ENCODE measurements around a stretch of chr9.

DNA sequence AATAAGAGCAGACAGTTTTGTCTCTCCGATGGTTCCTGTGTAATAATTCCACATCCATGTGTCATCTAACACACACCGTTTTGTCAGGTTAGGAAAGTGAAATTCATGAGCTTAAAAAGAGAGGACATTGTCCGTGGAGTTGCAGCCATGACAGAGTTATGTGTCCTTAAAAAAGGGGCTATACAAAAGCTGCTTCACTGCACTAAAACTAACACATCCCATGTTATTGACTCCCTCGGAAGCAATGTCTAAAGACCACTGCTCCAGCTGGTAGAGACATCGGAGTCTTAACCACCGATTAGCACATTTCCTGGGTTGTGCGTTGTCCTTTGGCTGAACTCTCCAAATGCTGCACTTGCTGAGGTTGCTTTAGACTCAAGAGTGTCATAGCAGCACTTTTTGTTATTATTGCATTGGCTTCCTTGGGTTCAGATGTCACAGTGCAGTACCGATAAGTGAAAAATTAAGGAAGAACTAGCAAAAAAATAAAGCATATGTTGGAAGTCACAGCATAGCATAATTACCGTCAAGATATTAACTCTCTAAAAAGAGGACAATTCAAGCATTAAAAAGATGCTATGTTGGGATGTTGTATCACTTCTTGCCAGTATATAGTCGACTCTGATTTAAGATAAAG, 128.4 kb upstream of the C9orf72 start:
- RRBS, result no CpG with 5 or more reads among the region's 10 CpGs

DNA sequence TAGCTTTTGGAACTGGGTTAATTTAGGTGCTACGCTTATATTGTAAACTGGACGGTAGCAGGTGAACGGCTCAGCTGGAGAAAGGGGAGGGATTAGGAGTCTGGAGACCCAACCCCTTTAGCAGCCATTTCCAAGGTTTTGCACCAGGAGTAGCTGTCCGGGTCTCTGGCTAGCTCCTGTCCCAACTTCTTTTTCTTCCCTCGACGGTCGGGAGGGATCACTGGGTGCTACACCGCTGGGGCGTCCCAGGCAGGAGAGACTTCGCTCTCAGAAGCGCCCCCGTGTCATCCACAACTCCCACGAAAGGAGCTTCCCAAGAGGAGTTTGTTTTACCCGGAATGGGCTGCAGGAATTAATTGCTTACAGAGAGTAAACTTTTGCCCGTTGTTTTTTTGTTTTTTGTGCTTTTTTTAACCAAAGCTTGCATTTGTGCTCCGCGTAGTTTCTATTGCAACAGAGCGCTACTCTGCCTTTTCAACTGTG, 817 bp upstream of the LINGO2 start:
- RRBS, result no CpG with 5 or more reads among the region's 18 CpGs

DNA sequence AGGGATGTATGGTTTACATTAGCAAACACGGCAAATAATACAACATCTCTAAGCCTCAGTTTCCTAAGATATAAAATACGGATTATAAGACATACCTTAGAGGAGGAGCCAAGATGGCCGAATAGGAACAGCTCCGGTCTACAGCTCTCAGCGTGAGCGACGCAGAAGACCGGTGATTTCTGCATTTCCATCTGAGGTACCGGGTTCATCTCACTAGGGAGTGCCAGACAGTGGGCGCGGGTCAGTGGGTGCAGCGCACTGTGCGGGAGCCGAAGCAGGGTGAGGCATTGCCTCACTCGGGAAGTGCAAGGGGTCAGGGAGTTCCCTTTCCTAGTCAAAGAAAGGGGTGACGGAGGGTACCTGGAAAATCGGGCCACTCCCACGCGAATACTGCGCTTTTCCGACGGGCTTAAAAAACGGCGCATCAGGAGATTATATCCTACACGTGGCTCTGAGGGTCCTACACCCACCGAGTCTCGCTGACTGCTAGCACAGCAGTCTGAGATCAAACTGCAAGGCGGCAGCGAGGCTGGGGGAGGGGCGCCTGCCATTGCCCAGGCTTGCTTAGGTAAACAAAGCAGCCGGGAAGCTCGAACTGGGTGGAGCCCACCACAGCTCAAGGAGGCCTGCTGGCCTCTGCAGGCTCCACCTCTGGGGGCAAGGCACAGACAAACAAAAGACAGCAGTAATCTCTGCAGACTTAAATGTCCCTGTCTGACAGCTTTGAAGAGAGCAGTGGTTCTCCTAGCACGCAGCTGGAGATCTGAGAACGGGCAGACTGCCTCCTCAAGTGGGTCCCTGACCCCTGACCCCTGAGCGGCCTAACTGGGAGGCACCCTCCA, 237.1 kb upstream of the LINGO2 start:
- RRBS, result no CpG with 5 or more reads among the region's 35 CpGs

DNA sequence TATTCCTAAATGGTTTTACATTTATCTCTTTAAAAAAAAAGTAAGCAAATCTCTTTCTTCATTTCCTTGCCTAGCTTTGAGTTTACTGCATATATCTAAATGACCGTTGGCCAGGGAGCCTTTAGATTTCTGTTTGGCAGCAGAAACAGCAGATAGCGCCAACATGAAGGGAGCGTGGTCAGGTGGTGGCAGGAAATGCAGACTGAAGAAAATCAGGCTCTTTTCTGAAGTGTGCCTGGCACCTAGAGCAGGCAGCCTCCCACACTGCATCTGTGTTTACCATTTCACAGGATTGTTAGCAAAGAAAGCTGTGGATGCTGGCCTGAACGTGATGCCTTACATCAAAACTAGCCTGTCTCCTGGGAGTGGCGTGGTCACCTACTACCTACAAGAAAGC, 42.6 kb downstream of the ACO1 start:
- RRBS, result no CpG with 5 or more reads among the region's 5 CpGs

DNA sequence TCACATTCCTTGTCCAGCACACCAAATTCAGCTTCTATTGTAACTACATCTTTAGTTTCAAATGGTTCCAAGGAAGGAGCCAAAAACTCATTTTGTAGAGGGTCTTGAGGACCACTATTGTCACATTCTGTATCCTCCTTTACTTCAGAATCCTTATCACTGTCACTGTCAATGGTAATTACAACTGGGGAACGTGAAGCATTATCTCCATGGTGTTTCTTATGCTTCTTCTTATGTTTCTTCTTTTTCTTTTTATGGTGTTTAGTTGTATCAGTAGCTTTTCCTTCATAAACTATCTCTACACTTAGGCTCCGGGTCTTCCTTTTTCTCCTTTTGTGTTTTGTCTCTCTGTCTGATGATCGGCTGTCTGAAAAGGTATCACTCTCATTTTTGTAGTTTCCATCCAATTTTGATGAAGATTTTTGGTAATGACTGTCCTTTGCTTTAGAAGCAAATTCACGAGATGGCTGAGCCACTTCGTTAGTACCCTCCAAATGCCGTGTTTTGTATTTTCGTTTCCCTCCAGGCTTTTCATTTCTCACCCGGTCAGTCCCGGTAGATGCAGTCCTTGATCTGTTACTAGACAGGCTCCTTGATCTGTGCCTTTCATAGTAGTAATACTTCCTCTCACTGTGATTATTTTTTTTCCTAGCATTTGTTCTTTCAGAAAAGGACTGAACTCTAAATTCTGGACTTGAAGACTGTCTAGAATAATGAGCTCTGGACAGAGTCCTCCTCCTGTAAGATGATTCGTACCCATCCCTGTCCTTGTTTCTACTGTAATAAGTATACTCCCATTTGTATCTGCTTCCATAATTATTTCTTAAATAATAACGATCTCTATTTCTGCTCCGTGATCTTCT, 10.3 kb upstream of the SMIM27 start:
- RRBS, result no CpG with 5 or more reads among the region's 12 CpGs

- RRBS, result no CpG with 5 or more reads among the region's 5 CpGs
Observed at GRCh38 chr9:33071587-33071968, 4.9 kb downstream of the SMU1 start.

DNA sequence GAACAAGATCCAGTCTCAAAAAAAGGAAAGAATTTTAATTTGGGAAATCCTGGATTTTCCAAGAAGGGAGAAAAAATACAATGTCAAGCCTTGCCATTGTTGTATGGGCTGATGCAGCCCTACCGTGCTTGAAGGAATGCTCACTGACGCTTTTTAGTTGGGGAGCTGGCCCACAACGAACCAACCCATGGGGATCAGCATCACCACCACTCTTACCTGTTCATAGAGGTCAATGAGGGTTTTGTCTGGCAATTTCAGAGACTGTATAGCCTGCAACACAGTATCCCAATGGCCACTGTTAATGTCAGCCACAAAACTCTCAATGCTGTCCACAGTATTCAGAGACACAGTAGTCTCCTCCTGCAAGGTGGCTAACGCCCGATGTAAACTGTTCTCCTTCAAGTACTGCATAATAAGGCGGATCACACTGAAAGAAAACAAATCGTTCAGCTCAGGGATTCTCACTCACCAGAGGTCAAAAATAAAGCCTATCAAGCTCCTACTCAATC, 3.0 kb downstream of the SMU1 start:
- RRBS, result no CpG with 5 or more reads among the region's 7 CpGs

DNA sequence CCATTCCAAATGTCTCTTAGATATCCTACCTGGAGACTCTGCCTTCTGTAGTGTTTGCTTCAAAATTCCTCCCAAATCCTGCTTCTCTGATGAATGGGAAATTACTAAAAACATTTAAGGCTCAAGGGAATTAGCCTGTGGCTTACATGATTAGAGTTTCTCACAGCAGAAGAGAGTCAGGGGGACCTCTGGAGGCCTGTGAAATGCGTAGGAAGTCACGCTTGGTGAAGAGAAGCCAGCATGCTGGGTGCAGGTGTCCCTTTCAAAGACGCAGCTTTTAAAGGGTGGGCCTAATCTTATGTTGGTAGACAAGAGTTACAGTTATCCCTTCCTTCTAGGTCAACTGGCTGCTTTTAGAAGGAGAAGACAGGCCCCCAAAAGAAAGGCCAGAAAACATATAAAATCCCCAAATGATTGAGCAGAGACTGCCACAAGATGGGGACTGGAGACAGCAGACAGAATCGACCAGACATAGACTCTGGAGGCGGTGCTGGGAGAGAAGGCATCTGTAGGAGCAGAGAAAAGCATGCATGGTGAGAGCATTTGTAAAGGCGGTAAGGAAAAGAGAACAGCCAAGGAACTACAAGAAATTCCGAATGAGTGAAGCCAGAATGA, 42.3 kb downstream of the B4GALT1 start:
- RRBS, result no CpG with 5 or more reads among the region's 7 CpGs

DNA sequence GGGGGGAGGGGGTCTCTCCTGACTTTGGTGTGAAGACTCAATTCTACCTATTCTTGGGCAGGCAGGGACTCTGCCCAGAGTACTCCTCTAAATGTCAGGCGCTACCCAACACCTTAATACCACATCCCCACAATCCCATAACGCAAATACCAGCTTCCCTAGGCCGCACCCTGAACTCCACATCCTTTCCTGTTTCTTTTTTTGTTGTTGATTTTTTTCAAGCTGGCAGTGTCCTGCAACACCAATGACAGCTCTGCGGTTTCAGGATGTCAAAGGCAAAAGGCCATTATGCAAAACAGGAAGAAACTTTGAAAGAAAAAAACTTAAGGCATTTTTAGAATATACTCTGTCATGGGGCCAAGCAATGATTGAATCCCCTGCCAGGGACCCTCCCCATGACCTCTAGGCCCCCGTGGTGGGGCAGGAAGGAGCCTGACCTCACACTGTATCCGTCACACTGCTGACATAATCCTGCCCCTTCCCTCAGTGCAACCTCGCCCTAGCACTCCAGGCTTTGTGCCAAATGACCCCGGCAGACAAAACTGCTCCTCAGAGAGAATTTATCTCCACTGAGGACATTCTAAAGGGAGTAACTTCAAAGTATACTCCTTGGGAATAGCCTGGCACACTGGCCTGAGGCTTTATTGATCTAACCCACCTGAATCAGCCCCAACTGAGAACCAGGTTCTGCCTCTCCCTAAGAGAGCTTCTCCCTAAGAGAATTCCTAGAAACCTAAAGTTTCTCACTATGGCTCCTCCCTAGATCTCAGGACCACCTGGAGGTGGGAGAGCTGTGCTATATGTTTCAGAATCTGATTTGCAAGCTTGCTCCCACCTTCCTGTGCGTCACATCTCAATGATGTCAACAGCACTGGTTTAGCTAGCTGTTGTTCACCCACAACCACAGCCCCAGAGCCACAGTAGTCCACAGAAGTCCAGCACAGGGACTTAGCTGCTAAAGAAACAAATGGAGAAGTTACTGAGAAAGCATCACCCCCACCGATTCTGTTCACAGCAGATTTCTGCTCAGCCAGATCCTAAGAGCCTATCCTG, 7.9 kb downstream of the B4GALT1 start:
- RRBS, result no CpG with 5 or more reads among the region's 10 CpGs

GRCh38 chr9:33170583-33171049, 3.5 kb upstream of the B4GALT1 start:
- RRBS, result no CpG with 5 or more reads among the region's 7 CpGs

- RRBS, result no CpG with 5 or more reads among the region's 4 CpGs
Observed at GRCh38 chr9:33262627-33263031, 1.9 kb downstream of the BAG1 start.

- RRBS, result no CpG with 5 or more reads among the region's 10 CpGs
Observed at GRCh38 chr9:33265531-33266302, 868 bp downstream of the CHMP5 start.

- RRBS, result no CpG with 5 or more reads among the region's 4 CpGs
Observed at GRCh38 chr9:33437031-33437470, 10.3 kb downstream of the AQP3 start.

GRCh38 chr9:33818153-33819203, 1.5 kb downstream of the UBE2R2 start:
- RRBS, result no CpG with 5 or more reads among the region's 21 CpGs

DNA sequence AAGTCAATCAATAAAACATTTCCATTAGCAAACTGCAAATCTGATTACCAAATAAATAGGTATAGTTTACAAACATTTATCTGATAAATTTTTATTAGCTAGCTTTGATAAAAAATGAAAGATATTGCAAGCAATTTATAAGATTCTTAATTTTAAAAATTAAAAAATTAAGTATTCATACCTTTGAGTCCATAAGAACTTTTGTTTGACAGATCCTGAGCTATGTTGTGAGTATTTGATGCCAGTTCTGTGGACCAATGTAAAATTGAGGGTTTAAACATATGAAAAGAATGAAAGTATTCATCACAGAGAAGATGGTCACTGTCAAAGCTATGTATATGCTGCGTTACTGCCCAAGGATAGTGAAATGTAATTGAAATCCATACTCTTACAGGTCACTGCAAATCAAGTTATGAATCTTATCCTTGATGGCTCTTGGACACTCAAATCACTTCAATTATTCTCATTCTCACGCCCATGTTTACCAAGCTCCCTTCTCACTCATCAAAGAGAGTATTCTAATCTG, 85.1 kb downstream of the UBAP2 start:
- RRBS, result no CpG with 5 or more reads among the region's 2 CpGs

- RRBS, result no CpG with 5 or more reads among the region's 8 CpGs
Observed at GRCh38 chr9:34045892-34046449, 2.7 kb downstream of the UBAP2 start.

GRCh38 chr9:34098079-34098697, 28.3 kb downstream of the DCAF12 start:
- RRBS, result no CpG with 5 or more reads among the region's 6 CpGs

DNA sequence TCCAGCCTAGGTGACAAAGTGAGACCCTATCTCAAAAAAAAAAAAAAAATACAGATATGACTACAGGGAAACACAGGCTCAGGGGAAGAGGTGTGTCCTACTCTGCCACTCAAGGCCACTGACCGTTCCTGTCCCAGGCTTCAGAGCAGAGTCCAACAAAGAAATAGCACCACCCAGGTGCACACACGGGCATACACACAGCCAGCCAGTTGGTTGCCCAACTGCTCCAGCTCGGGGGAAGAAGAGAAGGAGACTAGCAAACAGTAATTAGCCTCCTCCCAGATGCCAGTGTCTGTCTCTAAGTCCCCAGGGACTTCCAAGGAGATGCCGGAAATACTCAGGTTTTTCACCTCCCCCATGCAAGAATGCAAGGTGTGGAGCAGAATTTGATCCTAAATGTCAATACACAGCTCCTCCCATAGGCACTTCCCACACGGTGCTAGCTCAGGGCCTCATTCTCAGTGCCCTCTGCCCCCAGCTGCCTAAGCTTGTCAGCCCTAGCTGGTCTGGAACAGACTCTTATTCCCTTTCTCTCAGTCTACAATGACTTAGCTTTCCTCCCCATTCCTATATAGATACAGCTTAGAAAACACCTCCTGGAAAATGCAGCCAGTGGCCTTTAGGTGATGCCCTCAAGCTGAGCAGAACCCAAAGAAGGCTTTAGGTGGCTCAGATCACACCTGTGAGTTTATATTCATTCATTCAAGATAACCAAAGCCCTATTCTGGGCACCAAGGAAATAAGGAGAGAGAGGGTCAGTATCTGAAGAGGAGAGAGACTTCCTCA, 1.6 kb downstream of the MYORG start:
- RRBS, result no CpG with 5 or more reads among the region's 5 CpGs

DNA sequence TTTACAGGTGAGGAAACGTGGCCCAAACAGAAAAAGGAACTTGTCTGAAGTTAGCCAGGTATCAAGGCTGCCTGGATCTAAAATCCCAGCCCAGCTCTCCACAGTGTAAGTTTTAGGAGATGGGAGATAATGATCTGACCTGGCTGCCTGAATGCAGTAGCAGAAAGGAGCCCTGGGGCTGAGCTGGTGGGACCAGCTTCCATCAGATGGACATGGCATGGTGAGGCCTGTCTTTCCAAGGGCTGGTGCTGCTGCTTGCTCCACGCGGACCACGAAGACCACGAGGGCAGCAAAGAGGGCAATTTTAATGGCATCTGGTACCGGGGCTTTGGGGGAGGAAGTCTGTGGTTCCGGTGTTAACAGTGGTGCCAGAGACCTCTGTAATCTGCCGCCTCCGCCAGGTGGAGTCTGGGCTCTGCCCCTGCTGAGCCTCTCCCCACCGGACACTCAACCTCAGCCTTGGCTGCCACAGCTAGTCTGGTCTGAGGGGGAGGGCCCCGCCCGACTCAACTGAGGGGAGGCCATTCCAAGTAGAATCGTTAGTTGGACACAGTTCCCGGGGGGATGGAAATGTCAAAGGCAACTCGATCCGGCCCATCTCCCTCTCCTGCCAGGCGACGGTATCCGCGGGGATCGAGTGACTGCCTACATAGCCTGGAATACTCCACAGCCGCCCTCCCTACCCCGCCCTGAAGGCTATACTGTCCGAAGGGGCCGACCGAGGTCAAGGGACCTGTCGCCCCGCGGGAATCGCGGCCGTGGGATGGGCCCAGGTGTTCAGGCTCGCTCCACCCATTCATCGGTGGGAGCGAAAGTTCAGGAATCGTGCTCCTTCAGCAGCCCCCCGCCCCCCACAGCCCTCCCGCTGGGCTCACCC, 542 bp downstream of the MYORG start:
- RRBS, result 8% methylated on average over 2 of the region's 38 CpGs

GRCh38 chr9:34377425-34377900, 765 bp upstream of the MYORG start:
- RRBS, result no CpG with 5 or more reads among the region's 23 CpGs

Data from GM12891 (cell line).